Cardiac atrium fibroblast (primary cell): ENCODE data around the gene MTMR2.

GRCh38 chr11:95697844-95698589 lies 91.6 kb downstream of the FAM76B start:
- RAMPAGE, long total RNA: no peak

- RAMPAGE, long total RNA: no peak
Observed at GRCh38 chr11:95788855-95789299, 705 bp downstream of the FAM76B start.

- RAMPAGE, long total RNA: no peak
Observed at GRCh38 chr11:95827571-95828181, 37.4 kb downstream of the CEP57 start.

- RAMPAGE, long total RNA: start-site peak on the minus strand at chr11:95923952-95923977, 41 and 18 reads in 2 replicates
Observed at GRCh38 chr11:95923417-95924278, at the start of gene MTMR2. TSS of gene MTMR2 (minus strand) at chr11:95924107.

GRCh38 chr11:95924803-95925675 lies 1.1 kb upstream of the MTMR2 start:
- RAMPAGE, long total RNA: no peak

GRCh38 chr11:96013271-96013874 lies 89.5 kb upstream of the MTMR2 start:
- RAMPAGE, long total RNA: no peak

DNA sequence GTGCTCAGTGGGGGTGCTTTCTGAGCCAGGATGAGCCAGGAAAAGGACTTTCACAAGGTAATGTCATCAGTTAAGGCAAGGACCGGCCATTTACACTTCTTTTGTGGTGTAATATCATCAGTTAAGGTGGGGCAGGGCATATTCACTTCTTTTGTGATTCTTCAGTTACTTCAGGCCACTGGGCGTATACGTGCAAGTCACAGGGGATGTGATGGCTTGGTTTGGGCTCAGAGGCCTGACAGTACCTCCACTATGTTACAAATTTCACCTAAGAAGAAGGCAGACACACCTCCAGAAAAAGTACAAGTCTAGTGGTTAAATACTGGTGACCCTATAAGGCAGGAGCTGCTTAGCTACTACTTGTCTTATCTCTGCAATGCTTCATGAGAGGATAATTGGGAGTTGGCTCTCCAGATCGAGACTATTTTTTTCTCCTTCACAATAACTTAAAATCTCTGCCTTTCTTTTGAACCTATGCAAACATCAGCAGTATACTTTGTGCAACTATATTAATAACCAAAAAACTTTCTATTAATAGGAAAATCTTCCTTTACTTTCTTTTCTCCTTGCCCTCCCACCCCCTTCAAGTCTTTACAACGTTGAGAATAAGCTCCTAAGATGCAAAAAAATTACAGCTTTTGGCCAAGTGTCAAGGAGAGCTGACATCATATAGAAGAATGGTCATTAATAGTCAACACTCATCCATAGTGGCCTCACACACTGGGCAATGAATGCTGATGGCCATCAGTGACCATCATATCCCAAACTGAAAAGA lies 161.8 kb downstream of the MAML2 start:
- RAMPAGE, long total RNA: no peak

- RAMPAGE, long total RNA: no peak
Observed at GRCh38 chr11:96211377-96211882, 131.6 kb downstream of the MAML2 start.

GRCh38 chr11:96223929-96225135 lies 118.7 kb downstream of the MAML2 start:
- RAMPAGE, long total RNA: no peak

GRCh38 chr11:96341032-96342084 lies 1.6 kb downstream of the MAML2 start:
- RAMPAGE, long total RNA: no peak

DNA sequence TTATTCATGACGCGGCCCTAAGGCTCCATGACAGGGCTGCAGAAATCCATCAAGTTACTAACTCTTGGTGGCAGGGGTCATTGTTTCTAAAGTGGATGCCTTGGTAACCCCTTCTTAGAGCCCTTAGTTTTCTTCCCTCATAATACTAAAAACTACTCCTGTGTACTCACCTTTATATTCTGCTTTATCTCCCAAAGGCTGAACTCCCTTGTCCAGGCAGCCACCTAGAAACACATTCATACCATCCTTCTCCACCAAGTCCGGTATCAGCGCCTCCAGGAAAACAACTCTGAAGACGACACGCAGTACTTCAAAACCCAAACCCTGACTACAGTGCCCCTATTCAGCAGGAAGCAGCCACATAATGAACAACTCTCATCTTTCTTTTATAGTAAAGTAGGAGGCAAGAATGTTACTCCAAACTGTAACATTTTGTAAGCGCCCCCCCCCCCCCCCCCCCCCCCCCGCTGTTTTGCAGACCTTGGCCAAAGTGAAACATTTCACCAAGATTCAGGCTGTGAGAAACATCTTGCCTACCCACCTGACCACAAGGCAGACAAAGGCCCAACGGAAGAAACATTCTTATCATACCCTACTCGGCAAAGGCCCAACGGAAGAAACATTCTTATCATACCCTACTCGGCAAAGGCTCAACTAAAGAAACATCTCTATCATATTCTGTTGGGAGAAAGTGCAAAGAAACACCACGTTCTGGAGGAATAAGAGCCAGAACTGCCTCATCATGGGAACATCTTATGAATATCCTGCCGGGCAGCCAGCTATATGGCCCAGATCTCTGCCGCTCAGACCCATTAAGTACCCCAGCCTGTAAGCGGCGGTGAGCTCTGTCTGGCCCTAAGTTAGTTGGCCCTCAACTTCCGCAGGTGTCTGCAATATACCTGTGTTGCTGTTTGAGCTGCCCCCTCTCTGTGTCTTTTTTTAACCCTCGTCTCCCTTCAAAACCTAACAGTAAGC lies 117.0 kb downstream of the JRKL start:
- RAMPAGE, long total RNA: no peak

- RAMPAGE, long total RNA: no peak
Observed at GRCh38 chr11:99020254-99020624, 510 bp upstream of the CNTN5 start.

DNA sequence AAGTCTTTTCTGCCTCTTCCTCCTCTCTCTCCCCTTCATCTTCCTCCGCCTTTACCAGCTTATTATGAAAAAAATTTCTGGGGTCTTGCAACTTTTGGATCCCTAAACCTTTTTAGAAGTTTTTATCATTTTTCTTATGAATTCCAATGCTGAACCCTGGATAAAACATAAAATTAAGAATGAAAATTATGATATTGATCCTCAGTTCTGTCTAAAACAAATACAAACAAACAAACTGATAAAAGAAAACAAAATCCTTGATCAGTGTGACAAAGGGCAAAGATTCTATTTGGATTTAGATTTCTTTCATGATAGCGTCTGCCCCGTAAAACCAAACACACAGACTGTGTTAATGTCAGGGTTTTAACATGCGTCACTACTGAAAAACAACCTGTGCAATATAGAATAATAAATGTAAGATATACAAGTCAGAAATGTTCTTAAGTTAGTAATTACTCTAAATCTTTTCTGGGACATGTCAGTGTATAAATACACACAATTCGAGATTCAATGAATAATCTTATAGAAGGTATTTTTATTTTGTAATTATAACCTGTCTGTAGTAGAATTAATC lies 219.9 kb downstream of the CNTN5 start:
- RAMPAGE, long total RNA: no peak

DNA sequence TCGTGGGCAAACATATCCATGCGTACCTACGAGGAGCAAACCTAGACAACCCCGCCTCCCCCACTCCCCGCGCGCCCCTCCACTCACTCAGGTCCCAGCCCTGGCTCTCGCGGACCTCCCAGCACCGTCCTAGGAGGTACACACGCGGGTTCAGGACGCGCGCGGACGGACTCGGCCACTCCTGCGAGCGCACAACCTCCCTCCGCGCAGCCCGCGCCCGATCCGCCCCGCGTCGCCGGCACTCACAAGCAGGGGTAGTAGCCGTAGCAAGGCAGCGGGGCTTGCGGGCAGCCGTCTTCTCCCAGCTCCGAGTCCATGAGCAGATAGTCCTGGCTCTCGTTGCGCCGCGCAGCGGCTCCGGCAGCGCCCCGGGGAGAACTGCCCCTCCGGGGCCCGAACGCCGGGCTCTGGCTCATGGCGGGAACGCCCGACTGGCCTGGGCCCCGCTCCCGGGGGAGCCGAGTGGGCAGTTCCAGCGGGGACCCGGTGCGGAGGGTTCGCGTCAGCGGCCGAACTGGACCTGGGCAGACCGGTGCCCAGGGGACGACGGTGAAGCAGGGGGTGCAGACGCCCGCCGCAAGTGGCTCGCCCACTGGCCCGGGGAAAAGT lies 615 bp downstream of the TRPC6 start:
- RAMPAGE, long total RNA: no peak

DNA sequence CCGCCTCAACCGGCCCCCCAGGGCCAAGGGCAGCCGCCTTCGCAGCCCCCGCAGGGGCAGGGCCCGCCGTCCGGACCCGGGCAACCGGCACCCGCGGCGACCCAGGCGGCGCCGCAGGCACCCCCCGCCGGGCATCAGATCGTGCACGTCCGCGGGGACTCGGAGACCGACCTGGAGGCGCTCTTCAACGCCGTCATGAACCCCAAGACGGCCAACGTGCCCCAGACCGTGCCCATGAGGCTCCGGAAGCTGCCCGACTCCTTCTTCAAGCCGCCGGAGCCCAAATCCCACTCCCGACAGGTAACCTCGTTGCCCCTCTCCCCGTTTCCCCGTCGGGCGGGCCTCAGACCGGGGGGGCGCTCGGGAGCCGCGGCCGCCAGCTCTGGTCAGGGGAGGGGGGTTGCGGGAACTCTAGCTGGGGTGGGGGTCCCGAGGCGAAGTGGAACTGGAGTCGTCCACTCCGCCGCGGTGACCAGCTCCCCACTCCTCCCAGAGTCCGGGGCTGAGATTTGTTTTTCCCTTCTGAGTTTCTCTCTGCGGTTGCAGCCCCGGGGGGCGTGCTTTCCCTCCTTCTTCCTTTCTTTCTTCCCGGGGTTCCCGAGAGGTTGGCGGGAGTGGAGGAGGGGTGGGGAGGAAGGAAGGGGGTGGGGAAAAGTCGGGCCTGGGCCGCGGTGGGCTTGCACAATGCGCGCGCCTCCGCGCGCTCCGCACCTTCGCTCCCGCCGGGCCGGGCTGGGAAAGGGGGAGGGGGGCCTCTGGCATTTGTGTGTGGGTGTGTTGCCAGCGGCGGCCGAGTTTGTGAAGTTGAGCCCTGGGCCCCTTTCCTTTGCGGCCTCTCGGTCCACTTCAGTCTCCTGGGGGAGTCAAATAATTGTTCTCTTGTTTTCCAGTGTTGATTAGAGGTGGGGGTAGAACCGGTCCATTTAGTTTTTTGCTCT lies 892 bp downstream of the YAP1 start:
- RAMPAGE, long total RNA: no peak

GRCh38 chr11:102195831-102196651 lies 85.8 kb downstream of the YAP1 start:
- RAMPAGE, long total RNA: no peak

DNA sequence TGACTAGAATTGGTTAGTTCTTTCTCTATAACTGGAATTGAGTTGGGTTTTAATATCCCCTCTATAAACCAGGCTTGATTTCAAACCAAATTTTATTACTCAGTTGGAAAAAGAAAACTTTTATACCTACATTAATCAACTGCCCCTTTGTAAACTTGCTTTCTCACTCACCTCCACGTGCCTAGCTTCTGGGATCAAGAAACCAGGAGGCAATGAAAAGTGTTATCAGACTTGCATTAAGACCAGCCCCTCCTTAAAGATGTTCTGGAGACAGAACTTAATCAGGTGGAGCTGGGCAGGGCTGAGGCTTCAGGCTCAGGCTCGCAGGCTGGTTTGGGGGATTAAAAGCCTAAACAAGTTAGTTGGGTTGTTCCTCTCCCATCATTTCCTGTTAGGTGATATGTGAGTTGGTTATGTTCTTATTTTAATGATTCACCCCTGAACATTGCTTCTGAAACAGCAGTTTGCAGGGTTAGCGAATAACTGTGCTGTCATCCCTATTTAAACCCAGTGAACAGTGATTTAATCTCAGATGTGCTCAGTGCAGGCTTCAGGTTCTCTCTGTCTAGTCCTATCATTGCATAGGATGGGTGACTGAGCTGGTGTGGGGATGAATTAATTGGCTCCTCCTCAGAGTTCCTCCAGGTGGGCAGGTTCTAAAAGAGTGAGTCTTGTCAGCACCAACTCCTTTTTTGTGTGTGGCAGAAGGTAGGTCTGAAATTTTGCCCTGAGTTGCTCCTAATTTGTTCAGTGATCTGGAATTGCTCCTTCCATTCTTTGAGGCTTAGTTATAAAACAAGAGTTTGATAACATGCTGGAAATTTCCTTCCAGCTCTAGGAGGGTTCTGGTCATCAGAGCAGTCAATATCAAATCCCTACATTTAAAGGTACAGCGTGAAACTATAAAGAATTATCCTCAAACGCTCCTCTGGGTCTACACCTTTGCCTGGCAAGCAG lies 47.3 kb upstream of the BIRC3 start:
- RAMPAGE, long total RNA: no peak

- RAMPAGE, long total RNA: no peak
Observed at GRCh38 chr11:102300713-102301283, 16.5 kb upstream of the BIRC3 start.

DNA sequence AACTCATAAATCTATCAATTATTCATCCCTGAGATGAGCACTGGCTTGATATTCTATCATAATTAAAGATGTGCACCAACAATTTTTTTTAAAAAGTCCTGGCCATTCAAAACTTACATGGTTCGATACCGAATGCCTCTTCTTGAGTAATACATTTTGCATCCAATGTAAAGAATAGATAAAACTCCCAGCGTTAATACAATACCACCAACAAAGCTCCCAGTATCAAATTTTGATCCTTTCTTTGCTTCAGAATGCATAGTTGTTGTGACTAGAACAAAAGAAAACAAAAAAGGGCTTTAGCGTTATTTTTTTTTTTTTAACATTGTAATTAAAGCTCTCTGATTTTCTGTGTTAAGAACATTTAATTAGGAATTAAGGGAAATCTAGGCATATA lies 51.1 kb downstream of the TMEM123 start:
- RAMPAGE, long total RNA: no peak

- RAMPAGE, long total RNA: no peak
Observed at GRCh38 chr11:102451441-102451587, 1.3 kb downstream of the TMEM123 start.